Metanephros (tissue), 2 donors: ENCODE results near the genes GREM1, CHRM5 and GJD2.

DNA sequence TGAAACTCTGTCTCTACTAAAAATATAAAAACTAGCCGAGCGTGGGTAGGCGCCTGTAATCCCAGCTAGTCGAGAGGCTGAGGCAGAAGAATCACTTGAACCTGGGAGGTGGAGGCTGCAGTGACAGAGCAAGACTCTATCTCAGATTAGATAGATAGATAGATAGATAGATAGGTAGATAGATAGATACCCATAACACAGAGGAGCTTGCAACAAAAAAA lies 41.9 kb downstream of the KLF13 start:
- RAMPAGE, long total RNA: no peak

DNA sequence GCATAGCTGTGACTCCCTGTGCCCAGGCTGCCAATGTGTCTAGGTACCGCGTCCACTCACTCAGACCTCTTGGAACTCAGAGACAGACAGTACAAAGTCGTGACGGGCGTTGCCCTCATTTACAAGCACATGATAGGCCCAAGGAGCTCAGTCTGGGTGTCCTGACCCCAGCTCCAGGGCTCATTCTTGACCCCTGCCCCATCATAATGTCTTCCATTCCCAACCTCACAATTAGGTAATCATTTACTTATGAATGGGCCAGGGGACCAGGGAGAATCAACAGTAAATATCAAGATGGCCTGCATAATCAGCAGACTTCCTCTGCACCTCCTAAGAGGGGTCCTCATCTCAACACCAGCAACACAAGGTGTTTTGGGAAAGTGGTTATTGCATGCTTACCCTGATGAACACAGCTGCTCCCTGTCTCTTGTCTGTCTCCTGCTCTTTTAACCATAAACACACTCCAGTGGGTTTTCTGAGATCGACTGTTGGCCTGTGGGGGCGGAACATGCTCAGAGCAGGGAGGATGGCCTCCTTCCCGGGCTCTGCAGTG lies 56.2 kb downstream of the KLF13 start:
- RAMPAGE, long total RNA: no peak

DNA sequence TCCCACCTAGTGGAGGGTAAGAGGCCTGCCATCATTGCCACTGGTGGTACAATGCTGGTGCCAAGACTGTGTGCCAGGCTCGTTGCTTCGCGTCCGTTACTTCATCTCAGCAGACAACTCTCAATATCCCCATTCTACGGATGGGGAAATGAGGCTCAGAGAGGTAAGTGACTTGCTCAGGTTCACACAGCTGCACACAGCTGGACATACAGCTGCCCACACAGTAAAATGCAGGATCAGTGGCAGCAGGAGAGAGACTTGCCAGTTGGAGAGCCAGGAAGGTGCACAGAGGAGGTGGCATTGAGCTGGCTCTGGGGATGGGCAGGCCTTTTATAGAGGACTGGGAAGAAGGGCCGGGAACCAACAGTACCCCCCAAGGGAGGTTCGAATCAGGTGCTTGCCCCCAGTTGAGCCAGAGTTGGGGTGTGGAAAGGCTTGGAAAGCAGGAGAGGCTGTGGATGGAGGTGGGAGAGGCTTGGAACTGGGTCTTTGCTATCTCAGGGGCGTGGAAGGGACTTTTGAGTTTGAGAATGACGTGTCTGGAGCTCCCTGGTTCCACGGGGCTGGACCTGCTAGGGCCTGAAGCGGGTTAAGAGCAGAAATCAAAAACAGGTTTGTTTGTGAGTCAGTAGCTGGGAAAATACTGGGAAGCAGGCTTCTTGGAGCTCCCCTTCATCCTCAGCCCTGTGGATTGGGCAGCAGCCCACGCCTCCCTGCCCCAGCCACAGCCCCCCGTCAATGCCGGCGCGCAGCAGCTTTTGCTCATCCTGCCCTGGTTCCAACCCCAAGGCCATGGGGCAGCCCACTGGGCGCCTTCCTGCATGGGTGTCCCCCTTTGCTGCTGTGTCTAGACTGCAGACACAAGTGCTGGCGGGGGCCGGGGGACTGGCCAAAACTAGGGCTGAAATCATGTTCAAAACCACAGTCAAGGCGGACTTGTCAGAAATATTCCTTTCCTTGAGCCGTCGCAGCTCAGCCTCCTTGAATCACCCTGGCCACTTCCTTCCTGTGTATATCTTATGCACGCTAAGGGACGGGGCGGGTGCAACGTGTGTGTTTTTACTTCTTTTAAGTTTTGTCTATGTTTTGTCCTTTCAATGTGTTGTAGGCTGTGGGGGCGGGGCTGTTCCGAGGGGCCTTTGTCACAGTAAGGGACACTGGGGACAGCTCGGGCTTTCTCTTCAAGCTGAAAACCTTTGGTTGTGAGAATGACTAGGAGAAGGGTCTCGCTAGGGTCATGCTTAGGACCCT lies 107.9 kb downstream of the KLF13 start:
- RAMPAGE, long total RNA: no peak

DNA sequence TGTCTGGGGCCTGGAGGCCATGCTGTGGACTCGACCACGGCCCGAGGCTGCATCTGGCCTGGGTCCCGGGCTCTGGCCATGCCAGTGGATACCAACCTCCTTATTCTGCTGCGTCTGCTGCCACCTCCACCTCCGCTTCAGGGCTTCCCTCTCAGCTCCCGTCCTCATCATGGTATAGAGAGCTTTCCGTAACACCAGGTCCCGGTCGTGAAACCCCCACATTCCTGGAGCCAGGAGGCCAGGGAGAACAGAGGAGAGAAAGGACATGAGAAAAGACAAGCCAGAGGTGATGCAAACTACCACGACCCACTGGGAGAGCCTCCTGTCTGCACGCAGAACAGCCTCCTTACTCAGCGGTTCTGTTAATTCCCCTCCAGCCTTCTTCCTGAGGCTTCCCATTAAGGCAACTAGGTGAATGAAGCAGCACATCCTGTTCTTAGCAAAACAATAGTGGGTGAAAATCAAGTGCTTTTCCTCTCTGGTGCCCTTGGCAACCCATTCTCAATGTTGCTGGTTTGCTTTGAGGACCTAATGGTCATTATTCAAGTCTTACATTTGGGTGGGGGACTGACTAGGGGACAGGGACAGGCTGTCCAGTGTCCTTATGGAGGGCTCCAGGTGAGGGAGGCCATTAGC lies 200.6 kb downstream of the KLF13 start:
- RAMPAGE, long total RNA: no peak

GRCh38 chr15:31923216-31923595 lies 52.7 kb upstream of the OTUD7A start:
- RAMPAGE, long total RNA: no peak

DNA sequence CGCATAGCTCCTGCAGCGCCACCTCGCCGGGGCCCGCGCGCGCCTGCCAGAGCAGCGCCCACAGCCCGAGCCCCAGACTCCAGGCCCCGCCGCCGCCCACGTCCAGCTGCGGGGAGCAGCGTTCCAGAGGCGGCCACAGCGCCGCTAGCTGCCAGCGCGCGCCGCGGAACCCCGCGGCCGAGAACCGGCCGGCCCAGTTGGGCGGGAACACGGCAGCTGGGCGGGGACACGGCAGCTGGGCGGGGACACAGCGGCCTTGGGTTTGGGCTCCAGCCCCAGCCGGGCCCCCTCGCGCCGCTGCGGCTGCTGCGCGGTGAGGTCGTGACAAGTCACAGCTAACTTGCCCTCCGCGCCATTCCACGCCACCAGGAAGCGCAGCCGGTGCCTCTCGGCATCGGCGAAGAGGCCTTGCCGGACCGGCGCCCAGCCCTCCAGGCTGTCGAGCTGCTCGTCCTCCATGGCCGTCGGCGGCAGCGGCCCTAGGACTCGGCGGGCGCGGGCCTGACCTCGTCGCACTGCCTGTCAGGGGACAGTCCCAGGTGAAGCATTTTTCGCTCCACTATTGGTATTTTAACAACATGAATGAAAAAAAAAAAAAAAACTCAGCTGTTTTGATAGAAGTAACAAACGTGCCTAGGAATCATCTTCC lies 78.7 kb upstream of the ARHGAP11A start:
- RAMPAGE, long total RNA: no peak

GRCh38 chr15:32717469-32718375 lies at the start of gene GREM1:
TSS of gene GREM1 (plus strand) at chr15:32718004.
- RAMPAGE, long total RNA: no peak

- RAMPAGE, long total RNA: no peak
These were observed 167.9 kb downstream of the FMN1 start for GRCh38 chr15:33026603-33027084.

DNA sequence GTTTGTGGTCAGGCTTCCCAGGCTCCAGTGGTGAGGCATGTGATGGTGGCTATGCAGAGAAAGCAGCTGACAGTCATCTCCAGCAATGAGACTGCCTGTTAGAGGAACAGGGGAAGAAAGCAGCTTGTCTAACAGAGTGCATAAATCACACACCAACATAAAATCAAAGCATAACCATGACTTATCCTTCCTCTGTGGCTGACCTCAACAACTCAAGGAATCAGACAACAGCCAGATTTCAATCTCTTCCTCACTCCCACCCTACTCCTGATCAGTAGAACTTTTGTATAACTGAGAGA lies 39.6 kb downstream of the FMN1 start:
- RAMPAGE, long total RNA: no peak

DNA sequence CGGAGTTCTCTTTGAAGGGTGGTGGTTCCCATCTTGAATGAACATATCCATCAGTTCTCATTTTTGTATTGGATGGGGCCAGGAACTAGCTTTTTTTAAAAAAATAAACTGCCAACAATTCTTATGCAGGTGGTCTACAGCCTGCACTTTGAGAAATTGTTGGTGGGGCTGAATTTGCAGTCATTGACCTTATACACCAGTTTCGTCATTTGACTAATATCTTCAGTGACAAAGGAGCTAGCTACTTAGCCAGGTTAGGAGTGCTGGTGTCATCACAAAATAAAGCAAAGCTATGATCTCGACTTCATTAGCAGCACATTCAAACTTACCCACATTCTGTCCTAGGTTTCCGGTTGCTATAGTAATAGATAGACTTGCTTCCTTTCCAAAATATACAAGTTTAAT lies 180.2 kb downstream of the RYR3 start:
- RAMPAGE, long total RNA: no peak

DNA sequence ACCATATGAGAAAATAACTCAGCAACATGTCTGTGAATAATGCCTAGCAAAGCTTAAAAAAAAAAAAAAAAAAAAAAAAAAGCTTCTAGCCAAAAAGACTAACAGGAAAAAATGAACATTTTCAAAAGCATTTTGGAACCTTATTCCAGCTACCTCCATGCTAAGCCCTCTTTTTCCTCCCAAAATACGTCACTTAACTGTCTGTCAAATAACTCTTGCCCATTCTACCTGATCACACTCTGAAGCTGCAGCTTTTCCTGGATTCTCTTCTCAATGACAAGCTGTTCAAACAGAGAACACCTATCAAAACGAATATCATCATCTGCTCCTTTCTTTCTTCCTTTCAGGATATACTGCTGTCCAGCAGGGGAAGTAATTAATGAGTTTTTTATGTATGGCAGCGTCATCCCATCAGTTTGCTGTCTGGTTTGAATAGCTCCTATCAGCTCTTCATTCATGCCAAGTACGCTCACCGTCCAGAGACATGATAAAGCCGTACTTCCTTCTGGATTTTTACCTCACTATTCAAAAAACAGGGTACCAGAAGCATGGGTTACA lies at the start of gene CHRM5:
TSS of gene CHRM5 (plus strand) at position 453 of the 558 bp plus-strand sequence.
- RAMPAGE, long total RNA: no peak

DNA sequence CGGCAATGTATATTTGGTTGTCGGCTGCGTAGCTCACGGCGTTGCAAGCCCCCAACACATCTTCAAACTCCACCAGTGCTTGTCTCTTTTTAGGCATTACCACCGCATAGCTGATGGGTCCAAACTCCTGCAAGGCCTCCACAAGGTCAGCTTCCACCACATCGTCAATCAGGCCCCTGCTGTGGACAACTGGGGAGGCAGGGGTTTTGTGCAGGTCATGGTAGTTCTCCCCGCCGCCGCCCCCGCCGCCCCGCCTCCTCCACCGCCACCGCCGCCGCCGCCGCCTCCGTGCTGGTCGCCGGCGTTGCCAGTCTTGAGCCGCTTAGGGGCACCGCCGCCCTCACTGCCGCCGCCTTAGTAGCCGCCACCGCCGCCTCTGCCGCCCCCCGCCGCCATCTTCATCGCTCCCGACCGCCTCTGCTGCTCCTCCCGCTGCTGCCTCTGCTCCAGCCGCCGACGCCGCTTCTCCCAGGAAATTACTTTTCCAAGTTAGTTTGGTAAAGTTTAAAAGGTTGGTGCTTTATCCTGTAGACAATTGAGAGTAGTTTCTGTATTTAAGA lies 52.7 kb upstream of the GOLGA8A start:
- RAMPAGE, long total RNA: no peak

- RAMPAGE, long total RNA: no peak
These were observed 64.6 kb upstream of the GOLGA8B start for GRCh38 chr15:34647776-34648635.

GRCh38 chr15:34754910-34755218 lies at the start of gene GJD2:
TSS of gene GJD2 (minus strand) at chr15:34754998.
- RAMPAGE, long total RNA: no peak

- RAMPAGE, long total RNA: no peak
These were observed 59.7 kb upstream of the ACTC1 start for GRCh38 chr15:34855079-34855452.

GRCh38 chr15:34965905-34966587 lies 3.5 kb downstream of the AQR start:
- RAMPAGE, long total RNA: no peak

DNA sequence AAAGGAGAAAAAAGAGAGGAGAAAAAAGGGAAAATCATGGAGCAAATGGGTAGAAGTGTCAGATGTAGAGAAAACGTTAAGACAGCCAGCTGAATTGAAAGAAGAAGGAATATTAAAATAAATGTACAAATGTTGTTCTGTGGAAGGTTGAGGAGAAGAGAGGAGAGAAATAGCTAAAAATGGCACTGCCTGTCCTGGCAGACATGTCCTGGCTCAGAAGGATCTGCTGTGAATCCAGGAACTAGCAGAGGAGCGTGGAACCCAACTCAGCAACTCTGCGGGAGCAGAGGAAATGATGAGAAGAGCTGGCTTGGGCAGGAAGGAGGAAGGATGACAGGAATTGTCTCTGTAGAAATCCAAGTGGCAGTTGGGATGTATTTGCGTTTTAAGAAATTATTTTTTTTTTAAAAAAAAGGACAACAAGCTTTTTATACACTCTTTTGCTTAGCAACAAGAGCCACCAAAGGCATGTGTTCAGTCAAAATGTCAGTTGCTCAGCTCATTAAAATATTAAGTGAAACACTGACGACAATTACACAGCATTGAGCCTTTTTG lies 16.2 kb downstream of the NANOGP8 start:
- RAMPAGE, long total RNA: no peak

DNA sequence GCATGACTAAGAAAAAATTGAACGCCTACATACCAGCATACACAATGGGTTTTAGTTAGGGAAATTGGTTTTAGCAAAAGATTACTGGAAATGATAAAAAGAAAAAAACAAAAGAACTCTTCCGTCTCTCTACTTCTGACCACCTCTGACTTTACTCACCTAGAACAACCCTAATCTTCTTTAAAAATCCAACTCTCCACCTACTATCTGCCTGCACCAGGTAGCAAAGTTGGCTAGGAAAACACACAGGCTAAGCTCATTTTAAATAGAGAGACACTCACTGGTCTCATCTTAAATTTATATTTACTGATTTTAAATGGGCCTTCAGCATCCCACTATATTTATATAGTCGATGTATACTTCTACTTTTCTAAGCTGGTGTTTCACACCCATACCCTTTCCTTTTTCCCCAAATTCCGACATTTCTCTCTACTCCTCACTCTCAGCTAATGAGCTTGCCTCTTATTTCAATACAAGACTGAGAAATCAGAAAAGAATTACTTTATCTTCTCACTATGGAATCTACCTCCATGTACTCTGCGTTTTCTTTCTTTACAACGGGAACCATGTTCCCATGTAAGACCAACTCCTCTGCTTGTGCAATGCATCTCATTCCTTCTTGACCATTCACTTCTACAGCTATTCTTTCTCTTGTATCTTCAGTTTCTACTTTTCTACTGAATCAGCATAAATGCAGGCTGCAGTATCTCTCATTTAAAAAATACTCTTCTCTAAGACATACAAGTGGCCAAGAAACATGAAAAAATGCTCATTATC lies 73.8 kb upstream of the NANOGP8 start:
- RAMPAGE, long total RNA: no peak

DNA sequence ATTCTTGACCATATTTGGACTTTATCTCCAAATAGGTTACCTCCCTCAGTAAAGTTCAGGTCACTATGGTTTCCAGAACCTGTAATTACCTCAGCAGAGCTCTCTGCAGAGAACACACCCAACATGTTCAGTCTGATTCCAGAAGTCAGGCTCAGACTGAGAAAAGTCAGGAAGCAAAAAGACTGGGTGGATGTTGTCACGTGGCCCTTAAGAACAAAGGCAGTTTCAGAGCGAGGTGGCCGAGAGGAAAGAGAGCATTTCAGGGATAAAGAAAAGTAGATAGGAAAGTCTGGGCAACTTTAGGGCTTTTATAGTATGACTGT lies 221.6 kb upstream of the NANOGP8 start:
- RAMPAGE, long total RNA: no peak

- RAMPAGE, long total RNA: no peak
These were observed 127.1 kb upstream of the DPH6 start for GRCh38 chr15:35673016-35673568.